Measurements from ENCODE around the gene CR2.

DNA sequence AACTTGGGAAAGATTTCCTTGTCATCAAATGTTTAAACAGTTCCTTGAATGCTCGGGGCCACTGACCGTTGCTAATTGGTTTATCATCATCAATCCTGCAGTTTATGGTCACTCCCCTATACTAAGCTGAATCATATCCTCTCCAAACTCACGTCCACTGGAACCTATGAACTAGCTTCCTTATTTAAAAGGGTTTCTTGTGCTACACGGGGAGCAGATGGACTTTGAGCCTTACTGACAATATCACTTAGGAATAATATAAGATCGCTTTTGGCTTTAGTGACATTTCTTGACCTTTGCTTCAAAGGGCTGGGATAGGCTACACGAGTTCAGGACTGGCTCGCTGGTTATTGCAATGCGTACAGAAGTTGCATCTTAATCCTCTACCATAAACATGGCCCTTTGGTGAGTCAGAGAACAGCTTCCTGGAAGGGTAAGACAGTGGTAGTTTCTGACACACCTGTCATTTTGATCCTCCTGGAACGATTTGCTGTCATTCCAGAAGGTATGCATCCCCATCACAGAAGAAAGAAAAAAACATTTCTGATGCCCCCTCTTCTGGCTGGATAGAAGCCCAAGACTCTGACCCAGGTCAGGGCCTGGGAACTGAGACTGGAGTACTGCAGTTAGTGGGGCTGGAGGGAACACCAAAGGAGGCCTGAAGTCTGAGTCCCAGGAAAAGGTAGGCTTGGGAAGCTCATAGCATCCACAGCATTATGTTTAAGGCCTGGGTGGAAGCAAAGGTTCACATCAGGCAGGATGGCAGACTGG lies 5.6 kb upstream of the FCMR start:
- RRBS, result no CpG with 5 or more reads among the region's 9 CpGs

GRCh38 chr1:207009992-207010540 lies 22.5 kb downstream of the C1orf116 start:
- RRBS, result no CpG with 5 or more reads among the region's 9 CpGs

GRCh38 chr1:207049168-207049797 lies 1.7 kb downstream of the YOD1 start:
- RRBS, result no CpG with 5 or more reads among the region's 12 CpGs

DNA sequence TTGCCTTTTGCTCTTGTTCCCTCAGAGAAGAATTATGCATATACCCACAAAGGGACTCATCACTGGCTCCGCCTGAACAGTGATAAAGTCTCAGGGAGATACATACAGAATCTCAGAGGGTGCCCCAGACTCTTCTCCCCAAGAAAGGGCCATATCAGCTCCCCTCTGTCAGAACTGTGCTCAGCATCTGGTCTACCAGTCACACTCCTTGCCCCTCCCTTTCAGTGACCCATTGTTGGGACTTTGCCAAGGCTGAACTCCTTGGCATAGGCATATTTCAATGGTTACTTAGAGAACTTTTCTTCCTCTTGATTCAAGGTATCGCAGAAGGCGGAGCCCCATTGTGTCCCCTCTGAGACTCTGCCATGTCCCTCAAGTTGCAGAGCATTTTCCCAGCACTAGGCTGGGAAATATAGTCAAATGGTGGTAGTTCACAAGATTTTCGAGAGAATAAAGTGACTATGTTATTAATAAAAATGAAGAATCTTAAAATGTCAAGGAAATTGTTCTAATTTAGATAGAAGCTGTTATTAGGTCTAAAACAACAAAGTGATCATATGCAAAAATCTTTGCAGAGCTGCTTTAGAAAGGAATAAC lies 102.4 kb upstream of the CD55 start:
- RRBS, result no CpG with 5 or more reads among the region's 4 CpGs

GRCh38 chr1:207316558-207317315 lies 4.7 kb upstream of the CD55 start:
- RRBS, result no CpG with 5 or more reads among the region's 6 CpGs

DNA sequence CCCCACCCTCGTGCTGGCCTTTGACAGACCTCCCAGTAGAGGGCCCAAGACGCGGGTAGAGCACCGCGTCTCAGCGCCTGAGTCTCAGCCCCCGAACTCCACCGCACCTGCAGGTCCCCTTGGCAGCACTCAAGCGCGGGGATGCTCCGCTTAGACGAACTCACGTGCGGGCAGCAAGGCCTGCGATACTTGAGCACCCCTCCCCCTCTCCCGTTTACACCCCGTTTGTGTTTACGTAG lies 410 bp upstream of the CD55 start:
- RRBS, result no CpG with 5 or more reads among the region's 18 CpGs

DNA sequence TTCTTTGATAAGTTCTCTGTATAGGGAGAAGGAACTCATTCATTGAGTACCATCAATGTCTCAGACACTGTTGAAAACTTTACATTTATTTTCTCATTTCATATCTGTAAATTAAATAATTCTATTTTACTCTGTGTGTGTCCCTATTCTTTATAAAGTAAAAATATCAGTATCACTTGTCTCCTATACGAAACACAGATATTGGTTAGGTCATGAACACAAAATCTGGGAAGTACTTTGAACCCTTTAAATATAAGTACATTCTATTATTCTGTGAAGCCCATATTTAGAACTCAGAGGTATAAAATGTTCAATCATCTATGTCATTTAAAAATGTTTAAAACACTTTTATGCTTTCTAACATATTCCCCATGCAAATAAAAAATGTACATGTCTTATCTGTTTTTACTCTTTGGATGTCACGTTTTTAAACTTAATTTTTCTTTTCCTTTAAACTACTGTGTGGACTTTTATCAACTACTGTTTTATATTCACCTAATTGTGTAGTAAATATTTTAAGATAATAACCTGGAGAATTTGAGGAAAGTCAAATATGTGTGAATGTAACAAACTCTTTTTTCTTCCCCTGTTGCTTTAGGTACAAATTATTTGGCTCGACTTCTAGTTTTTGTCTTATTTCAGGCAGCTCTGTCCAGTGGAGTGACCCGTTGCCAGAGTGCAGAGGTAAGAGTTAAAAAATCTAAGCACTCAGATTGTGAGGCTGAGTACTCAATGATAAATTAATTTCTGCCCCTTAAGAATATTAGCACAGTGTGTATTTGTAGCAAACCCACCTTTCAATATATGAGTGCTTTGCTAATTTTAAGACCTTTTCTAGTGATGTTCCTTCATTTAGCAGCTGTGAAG lies 4.9 kb downstream of the CD55 start:
- RRBS, result no CpG with 5 or more reads among the region's 4 CpGs

GRCh38 chr1:207327204-207328273 lies 6.1 kb downstream of the CD55 start:
- RRBS, result no CpG with 5 or more reads among the region's 8 CpGs

GRCh38 chr1:207330868-207331458 lies 9.5 kb downstream of the CD55 start:
- RRBS, result no CpG with 5 or more reads among the region's 2 CpGs

DNA sequence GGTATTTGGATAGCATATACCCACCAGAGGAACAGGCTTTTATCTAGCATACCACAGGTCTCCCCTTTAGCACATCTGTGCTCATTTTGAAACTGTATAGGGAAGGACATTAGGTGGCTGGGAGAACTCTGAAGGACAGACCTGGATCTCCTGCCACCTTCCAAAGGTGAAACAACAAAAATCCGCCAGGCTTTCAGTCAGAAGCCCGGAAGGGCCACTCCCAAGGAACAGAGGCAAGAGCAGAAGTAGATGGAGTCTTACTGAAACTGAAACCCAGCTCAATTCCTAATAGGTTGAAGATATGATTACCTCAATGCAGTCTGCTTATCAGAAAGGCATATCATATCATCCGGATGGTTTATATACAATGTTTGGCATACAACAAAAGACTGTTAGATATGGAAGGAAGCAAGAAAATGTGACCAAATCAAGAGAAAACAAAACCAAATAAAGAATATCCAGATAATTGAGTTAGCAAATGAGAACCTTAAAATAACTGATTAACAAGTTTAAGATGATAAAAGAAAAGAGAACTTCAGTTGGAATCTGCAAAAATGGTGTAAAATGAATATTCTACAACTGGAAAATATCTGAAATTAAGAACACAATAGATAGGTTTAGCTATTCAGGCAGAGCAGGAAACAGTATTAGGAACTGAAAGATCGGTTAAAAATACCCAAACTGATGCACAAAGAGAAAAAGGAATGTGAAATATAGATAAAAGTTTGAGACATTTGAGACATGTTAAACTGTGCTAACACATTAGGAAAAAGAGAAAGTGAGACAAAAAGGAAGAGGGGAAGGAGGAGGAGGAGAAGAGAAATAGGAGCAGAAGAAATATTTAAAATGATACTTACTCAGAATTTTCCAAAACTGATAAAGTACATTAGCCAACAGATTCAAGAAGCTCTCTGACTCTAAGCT lies 11.9 kb downstream of the CD55 start:
- RRBS, result no CpG with 5 or more reads among the region's 4 CpGs

DNA sequence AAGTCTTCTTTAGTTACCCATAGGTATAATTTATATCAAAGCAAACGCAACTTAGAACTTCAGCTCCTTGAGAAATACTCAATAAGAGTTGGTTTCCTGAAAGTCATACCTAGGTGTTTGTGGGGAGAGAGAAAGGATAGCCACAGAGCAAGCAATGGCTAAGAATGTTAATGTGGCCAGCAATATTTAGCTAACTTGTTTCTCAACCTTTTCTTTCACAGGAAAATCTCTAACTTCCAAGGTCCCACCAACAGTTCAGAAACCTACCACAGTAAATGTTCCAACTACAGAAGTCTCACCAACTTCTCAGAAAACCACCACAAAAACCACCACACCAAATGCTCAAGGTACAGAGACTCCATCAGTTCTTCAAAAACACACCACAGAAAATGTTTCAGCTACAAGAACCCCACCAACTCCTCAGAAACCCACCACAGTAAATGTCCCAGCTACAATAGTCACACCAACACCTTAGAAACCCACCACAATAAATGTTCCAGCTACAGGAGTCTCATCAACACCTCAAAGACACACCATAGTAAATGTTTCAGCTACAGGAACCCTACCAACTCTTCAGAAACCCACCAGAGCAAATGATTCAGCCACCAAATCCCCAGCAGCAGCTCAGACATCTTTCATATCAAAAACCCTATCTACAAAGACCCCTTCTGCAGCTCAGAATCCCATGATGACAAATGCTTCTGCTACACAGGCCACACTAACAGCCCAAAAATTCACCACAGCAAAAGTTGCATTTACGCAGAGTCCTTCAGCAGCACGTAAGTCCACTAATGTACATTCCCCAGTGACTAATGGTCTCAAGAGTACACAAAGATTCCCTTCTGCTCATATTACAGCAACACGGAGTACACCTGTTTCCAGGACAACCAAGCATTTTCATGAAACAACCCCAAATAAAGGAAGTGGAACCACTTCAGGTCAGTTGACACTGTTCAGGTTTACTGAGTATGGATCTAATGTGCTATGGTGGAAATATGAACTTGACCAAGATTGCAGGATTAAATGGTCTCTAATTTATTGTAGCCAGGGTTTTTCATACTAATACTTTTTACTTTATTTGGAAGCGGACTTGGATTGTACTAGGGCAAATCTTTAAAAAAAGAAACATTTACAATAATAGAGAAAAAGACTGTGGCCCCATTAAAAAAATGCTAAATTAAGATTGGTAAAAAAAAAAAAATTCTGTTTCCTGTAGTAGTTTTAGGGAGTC lies 15.4 kb downstream of the CD55 start:
- RRBS, result no CpG with 5 or more reads among the region's 5 CpGs

DNA sequence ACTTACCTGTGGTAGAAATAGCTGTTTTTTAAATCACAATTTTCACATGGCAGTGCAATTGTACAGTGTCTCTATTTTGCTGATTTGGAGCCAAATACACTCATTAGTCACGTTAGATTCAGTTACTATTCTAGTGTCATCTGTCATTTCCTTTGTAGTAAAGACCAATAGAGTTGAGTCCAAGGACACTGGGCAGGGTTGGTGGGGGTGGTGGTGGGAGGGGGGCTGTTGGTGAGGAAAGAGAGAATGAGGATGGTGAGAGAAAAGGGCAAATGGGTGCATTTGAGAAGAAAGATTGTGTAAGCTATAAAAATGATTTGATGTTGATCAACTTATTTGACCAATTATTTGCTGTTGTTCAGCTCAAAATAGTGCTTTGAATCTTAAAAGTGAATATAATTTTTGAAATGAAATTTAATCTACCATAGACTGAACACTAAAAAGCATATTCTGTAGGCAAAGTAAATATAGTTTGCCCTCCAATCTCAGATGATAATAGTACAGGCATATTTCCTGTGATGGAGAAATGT lies 33.7 kb downstream of the CD55 start:
- RRBS, result no CpG with 5 or more reads among the region's 1 CpG

- RRBS, result no CpG with 5 or more reads among the region's 3 CpGs
These were observed 38.5 kb downstream of the CD55 start for GRCh38 chr1:207359889-207360480.

- RRBS, result 5% methylated on average over 41 of the region's 77 CpGs
These were observed at the start of gene CR2 for GRCh38 chr1:207453933-207455058. CR2 (plus strand) TSS chr1:207454328.

DNA sequence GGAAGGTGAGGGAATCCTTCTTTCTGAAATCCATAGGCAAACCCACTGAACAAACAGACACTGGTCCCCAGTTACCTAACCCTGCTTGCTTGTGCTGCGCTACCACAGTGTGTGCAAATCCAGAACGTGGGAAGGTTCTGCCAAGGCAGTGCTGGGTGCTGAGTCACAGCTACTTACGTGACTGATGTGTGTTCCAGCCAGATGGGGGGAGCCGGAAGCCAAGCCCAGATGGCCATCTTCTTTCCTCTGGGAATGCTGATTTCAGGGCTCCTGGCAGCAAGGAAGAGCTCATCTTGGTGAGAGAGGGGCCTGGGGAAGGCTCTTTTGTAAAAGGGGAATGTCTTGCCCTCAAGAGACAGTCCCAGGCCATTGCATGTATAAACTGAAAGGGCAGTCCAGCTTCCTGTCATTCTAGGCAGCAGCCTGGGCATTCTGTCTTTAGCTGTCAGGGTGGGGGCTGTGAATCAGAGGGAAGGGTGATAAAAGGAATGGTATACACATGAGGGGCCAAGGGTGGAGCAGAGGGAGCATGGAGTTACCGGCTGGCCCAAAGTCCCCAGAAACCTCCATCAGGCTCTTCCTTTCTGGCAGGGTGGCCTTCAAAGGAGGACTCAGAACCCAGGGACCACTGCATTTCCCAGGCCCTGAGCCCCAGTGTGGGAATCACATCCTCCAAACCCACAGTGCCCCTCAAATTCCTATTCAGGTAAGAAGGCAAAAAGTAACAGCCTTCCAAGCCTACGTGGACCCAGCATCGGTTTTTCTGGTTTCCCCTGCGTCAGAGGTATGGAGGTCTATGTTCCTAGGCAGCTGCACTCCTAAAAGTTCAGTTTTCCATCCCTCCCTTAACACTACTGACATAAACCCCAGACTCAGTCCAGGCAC lies 54.2 kb downstream of the CD46 start:
- RRBS, result no CpG with 5 or more reads among the region's 8 CpGs

DNA sequence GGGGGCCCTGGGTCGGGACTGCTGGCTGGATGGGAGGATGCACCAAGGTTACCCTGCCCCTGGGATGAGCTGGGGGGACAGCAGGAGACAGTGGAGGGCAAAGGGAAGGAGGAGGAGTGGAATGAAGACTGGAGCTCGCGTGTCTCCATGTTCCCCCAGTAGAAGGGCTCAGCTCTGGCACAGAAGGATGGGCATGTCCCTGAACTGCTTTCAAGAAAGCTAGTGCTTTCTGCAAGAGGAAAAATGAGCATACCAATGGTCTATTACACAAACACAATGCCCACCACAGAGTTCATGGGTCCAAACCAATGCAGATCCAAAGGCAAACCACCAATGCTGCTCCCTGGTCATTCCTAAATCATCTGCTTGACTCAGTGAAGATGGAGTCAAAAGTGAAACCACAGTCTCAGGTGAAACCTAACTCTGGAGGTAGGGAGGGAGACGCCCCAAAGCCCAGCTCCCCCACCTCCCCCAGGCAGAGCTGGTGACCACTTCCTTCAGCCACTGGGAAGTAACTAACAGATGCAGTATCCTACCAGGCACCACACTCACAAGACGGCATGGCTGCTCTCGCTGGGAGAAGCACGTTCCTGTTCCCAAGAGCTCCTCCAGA lies 55.0 kb downstream of the CD46 start:
- RRBS, result no CpG with 5 or more reads among the region's 7 CpGs

- RRBS, result no CpG with 5 or more reads among the region's 1 CpG
These were observed 57.6 kb downstream of the CD34 start for GRCh38 chr1:207853353-207853721.

DNA sequence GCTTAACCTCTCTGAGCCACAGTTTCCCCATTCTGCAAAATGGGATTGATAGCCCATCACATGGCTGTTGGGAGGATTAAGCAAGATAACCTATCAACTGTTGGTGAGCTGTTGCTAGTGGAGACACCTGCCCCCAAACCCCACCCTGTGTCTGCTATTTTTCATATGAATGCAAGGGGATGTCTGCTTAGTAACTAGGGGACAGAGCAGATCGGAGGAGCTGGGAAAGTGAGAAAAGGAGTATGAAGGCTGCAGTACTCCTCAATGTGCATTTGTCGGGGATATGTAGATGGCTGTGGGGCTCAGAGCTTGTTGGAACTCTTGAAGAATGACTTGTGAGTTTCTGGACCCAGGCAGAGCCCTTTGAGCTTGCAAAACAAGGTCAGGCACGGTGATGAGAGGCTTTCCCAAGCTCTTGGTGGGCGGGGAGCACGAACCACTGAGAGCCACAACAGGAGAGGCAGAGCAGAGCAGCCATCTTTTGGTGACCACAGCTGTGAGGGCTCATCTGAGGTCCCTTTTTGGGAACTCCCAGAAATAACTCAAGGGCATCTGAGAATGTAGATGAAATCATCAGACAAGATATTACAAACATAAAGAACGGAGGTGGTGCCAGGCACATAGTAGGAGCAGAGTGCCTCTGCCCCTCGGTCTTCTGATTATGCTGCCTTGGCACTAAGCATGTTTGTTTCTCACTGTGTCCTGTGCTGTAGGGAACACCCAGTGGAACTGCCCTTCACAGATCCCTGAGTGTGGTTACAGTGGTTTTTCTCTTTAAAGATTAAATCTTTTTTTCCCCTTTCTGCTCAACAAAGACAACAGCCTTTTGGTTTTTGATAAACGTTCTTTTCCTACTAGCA lies 37.9 kb downstream of the CD34 start:
- RRBS, result no CpG with 5 or more reads among the region's 8 CpGs